Mucosa of descending colon (tissue), 1 donor: ENCODE measurements around a stretch of chr6.

DNA sequence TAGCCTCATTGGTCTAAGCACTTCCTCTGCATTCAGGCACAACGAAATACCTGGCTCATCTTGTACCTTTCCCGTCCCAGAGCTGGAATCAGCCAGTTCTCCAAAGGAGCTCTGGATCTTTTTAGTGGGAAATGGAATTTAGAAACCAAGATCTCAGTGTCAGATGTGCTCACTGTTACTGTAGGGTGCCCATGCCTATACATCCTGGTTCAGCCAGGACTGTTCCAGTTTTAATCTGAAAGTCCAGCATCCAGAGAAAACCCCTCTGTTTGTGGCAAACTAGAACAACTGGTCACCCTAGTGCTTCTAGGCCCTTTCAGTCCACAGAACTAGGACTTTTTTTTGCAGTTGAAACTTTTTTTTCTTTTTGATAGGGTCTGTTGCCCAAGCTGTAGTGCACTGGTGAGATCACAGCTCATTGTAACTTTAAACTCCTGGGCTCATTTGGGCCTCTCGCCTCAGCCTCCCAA lies 3.9 kb upstream of the WTAP start:
- PRO-cap: no peak

DNA sequence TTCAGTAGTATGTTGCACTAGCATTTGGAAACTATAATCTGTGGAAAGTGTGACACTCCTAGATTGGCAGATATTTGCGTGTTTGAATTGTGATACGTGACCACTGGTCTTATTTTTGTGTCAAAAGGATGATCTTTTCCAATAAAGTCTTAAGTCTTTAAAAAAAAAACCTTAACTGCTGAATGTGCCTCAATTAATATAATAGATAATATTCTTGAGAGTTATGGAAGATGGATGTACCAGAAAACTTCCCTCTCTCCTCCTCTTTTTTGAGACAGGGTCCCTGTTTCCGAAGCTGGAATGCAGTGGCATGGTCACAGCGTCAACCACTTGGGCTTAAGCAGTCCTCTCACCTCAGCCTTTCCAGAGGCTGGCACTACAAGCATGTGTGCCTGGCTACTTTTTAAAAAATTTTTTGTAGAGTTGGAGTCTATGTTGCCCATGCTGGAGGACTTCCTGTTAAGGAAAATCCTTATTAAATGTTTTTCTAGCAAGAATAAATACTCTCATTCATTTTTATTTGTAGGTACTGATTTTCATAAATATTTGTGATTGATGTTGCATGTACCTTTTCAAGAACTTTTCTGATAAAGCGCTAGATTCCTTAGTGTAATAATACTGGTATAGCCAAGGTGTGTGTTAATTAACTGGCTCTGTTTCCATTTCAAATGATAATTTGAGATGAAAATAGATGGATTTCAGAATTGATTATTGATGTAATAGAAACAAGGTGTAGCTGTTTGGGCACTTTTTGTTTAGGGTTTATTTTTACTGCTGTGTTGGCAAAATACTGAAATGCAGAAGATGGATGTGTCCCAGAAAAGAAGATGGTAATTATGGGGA lies 9.1 kb upstream of the ACAT2 start:
- PRO-cap: no peak

GRCh38 chr6:159798512-159798816 lies 1.6 kb upstream of the PNLDC1 start:
- PRO-cap: no peak

GRCh38 chr6:159916848-159917210 lies 26.0 kb downstream of the MAS1 start:
- PRO-cap: no peak

DNA sequence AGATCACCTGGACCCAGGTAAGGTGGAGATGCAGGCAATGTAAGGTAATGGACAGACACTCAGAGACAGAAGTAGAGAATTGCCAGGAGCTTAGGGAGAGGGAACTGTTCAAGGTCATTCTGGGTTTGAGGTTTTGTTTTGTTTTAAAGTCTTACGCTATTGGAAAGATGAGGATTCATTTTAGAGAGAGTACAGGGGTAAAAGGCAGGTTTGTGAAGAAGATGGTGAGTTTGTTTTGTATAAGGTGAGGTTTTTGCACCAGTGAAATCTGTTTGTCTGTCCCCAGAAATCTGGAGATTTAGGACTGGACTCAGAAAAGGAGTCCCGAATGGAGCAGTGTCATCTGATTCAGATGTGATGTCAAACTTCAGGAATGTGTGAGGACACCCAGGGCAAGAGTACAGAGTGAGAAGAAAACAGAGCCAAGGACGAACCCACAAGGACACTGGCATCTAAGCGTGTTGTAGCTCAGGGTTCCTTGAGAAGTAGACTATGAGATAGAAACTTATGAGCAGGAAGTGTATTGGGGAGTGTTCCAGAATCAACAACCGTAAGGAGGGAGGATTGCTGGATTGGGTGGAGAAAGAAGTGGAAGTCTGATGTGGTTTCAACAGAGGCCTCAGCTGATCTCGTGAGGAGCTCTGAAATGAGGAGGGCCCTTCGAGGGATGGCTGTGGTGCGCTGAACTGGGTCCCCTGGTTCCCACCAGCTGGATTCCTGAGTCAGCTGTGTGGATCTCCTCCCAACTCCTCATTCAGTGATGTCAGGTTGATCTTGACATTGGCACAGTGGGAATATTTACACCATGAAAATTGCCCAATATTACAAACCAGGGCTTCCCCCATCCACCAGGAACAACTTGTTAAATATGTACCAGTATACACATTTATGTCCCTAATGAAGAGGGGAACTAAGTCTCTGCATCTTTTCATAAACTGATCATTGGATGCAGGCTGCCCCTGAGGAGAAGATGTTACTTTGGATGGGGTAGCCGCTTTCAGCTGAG lies 25.8 kb upstream of the IGF2R start:
- PRO-cap: no peak

DNA sequence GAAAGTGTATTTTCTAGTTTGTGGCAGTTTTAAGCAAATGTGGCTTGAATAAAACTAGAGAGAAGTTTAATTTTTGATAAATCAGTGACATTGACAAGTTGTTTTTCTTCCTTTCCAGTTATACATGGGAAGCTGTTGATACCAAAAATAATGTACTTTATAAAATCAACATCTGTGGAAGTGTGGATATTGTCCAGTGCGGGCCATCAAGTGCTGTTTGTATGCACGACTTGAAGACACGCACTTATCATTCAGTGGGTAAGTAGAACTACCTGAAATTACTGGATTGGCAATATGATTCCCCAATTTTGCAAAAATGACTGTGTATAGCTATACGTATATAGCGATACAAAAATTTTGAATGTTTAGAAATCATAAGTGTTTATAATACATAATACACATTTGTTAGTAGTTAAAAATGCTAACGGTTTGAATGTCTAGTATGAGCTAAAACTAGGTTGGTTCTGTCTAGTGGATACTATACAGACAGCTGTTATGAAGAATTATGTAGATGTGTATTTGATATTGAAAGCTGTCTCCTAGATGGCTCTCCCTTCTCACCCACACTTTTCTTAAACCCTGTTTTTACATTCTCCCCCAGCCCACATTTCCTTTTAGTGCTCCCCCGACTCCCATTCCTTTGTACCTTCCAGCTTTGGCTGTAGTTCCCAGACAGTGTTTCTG lies 22.3 kb downstream of the IGF2R start:
- PRO-cap: no peak

DNA sequence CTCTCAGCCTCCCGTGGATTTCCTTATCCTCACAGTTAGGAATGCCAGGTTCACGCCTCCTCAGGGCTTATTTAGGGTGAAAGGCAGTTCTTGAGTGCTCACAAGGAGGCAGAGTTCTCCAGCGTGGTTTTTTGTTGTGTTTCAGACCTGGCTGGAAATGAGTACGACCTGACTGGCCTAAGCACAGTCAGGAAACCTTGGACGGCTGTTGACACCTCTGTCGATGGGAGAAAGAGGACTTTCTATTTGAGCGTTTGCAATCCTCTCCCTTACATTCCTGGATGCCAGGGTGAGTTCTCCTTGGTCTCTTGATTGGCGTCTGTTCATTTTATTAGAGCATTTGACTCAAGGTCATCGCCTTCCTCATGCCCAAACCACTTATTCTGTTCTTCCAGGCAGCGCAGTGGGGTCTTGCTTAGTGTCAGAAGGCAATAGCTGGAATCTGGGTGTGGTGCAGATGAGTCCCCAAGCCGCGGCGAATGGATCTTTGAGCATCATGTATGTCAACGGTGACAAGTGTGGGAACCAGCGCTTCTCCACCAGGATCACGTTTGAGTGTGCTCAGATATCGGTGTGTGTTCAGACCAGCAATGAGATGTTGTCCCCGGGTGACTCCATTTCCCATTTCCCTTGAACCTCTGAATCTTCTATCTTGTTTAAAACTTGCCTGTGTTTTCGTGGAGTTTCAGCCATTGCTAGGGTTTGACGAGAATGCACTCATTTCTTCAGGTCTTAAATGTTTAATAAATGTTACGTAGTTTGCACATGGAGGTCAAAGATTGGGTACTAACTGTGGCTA lies 60.1 kb upstream of the SLC22A1 start:
- PRO-cap: no peak

- PRO-cap: no peak
Measured at GRCh38 chr6:160079191-160080242, 42.1 kb upstream of the SLC22A1 start.

DNA sequence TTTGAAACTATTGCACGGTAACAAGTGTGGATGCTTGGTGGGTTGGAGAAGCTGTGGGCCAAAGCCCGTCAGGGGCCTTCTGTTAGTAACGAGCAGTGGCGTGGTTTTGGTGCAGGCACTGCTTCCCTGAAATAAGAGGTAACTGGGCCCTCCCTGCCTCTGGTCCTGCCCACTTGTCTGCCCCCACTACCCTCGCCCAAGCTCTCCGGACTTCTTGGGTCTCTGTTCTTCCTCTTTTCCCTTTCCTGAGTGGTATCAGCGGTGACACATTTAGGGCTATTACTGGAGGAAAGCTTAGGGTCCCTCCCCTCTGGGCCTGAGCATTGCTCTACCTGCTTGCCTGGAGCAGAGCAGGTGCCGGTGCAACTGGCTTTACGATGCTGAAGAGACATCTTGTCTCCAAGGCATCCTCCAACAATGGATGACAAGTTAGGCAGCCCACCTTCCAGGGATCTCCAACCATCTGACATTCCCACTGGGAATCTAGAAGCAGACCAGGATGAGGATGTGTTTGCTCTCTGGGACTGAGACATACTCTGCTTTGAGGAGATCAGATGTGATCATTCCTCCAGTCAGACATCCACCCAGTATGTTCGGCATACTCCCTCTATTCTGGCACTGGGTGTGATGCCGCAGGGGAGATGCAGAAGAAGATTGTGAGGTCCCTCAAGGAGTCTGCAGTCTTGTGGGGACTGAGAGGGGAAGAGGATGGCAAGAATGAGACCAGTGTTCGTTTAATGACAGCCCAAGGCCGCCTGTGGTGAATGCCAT lies 1.7 kb downstream of the SLC22A1 start:
- PRO-cap: no peak

DNA sequence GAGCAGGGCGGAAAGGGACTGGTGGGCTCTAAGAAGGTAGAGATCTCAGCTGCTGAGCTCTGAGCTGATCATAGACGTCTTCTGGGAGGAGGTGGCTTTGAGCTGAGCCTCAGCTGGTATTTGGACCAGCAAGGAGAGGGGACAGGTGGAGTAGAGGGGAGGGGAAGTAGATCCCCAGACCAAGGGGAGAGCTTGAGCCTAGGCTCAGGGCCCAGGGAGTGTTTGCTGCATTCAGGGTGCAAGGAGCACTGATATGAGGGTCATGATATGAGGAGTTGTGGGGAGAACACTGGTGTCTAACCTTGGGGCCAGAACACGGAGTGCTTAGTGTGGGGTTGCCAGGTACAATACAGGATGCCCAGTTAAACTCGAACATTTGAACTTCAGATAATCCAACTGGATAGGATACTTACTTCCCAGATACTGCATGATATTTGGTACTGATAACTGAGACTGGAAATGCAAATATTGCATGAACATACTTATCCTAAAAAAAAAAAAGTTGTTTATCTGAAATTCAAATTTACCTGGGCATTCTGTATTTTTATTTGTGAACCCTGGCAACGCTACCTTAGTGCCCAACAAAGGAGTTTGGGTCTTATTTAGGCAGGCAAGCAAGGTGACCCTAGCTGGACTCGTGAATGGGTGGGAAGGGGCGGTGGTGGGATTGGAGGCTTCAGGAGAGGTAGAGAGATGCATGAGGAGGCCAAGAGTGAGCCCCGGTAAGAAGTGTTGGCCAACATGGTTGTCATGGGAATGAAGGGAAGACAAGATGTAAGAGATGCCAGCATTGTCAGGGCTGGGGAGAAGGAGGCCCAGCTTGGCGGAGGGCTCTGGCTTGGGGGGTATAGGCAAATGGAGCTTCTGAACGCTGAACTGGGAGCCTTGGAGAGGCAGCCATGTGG lies 2.5 kb downstream of the SLC22A1 start:
- PRO-cap: no peak

- PRO-cap: no peak
Measured at GRCh38 chr6:160135206-160135688, 13.6 kb downstream of the SLC22A1 start.

GRCh38 chr6:160160888-160161327 lies 39.3 kb downstream of the SLC22A1 start:
- PRO-cap: no peak

DNA sequence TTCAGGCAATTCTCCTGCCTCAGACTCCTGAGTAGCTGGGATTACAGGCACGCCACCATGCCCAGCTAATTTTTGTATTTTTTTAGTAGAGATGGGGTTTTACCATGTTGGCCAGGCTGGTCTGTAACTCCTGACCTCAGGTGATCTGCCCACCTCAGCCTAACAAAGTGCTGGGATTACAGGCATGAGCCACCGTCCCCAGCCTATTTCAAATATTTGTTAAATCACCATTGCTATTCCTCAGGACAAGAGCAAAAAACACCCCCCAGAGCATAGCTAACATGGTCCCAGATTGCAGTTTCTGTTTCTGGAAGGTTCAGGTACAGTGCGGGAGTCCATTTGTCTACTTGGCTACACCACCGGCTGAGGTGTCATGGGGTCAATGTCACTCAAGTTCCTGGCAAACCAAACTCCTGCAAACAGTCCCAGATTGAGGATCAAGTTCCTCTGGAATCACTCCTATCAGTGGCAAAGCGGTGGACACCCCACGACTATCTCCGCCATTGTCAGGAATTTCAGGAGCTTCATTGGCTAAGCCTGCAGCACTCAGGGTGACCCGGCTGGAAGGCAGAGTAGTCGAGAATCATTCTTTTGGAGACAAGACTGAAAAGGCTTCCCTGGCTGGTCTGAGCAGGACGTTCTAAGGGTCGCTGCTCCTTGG lies 41.7 kb downstream of the SLC22A1 start:
- PRO-cap: no peak

- PRO-cap: unidirectional peak, plus-strand start at chr6:160198786
Measured at GRCh38 chr6:160198579-160199009, 60.0 kb downstream of the SLC22A2 start.

DNA sequence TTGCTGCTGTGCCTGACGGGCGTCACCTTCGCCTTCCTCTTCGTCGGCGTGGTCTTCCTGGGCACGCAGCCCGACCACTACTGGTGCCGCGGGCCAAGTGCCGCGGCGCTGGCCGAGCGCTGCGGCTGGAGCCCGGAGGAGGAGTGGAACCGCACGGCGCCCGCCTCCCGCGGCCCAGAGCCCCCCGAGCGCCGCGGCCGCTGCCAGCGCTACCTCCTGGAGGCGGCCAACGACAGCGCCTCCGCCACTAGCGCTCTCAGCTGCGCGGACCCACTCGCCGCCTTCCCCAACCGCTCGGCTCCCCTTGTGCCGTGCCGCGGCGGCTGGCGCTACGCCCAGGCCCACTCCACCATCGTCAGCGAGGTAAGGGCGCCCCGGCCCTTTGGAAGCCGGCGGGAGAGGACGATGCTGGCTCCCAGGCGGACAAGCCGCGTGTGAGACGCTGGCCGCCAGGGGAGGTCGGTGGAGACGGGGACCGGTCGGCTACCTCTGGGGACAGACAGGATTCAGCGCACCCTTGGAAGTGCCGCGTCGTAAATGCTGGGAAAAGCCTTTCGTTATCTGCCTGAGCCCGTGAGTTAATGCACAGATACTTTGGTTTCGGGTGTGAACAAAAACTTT lies 418 bp downstream of the SLC22A3 start:
- PRO-cap: no peak

- PRO-cap: no peak
Measured at GRCh38 chr6:160661158-160661667, 2.9 kb downstream of the LPA start.

DNA sequence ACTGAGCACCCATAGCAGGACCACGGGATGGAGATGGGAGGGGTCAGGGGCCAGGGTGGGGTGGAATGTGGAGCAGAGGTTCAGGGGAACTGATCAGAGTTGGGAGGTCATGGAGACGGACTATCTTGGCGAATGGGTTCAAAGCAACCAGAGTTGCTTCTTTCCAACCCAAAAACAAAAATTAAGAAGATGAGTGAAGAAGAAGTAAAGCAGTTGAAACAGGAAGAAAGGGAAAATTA lies 5.1 kb downstream of the PLG start:
- PRO-cap: no peak

DNA sequence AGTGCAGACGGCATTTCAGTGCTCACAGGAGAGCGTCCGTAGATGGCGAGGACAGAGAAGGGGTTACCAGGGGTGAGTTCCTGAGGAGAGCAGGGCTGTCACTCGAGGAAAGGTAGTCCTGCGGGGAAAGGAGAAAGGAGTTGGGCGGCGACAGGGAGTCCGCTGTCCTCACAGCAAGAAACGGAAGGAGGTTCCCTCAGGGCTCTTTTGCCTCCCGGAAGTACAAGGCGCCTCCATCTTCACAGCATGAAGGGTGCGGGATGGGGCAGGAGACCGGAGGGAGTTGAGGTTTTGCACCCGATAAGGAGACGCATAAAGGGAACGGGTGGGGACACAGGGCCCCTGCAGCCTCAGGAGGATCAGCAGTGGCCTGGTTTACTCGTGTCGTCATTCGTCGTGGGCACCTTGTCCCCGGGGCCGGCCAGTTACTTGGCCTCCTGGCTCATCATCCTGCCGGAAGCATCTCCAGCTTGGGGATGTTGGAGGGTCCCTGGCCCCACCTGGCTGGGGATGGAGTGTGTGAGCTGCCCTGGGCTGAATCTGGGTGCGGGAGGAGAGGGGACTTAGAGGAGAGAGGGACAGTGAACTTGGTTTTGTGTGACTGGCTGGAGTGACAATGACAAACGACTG lies 65.4 kb upstream of the MAP3K4 start:
- PRO-cap: no peak

- PRO-cap: unidirectional peak, minus-strand start at chr6:160992410
Measured at GRCh38 chr6:160992144-160992741, 674 bp downstream of the MAP3K4 start.

GRCh38 chr6:161168275-161169035 lies 105.4 kb downstream of the AGPAT4 start:
- PRO-cap: no peak